Cerebral cortex (tissue), 2 donors: Measurements from ENCODE around the genes C4orf19 and WDR19.

- PRO-cap, 2 experiments: no peak in any of the 2 experiments
Measured at GRCh38 chr4:37427276-37427667, 26.5 kb upstream of the C4orf19 start.

DNA sequence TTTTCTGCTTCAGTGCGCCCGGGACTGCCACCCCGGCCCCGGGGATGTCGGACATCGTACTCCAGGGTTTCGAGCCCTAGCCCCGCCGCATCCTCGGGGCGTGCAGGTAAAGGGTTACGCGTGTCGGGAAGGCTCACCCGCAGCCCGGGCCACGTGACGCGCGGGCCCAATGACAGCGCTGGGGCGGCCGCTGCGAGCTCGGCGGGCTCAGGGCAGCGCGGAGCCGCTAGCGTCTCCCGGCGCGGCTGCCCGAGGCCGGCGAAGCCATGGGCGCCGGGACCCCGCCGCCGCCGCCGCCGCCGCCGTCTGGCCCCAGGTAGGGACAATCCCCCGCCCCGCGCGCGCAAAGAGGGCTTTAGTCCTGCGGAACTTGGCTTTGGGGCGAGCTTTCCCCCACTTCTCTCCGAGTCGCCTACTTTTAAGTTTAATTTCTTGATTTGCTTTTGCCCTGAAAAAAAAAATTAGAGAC, at the start of gene C4orf19:
TSS of gene C4orf19 (plus strand) at position 201 of the 469 bp plus-strand sequence.
- PRO-cap, 2 experiments: no peak in any of the 2 experiments

DNA sequence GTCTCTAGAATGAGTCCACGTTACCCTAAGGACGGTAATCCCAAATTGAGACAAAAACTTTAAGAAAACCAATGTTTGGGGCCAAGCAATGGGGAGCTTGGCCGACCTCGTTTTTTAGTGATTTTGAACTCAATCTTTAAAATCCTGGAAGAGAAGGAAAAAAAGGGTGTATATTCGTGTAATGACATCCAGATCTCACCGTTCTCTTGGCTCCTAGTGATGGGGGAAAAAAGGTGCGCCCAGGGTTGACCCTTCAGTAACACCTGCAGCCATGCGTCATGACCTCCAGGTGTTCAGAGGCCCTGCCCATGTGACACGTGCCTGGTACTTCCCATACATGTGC, 90.4 kb downstream of the RELL1 start:
- PRO-cap, 2 experiments: no peak in any of the 2 experiments

- PRO-cap, 2 experiments: no peak in any of the 2 experiments
Measured at GRCh38 chr4:37669486-37669985, 16.6 kb downstream of the RELL1 start.

GRCh38 chr4:37683052-37683432, 3.1 kb downstream of the RELL1 start:
- PRO-cap, 2 experiments: no peak in any of the 2 experiments

GRCh38 chr4:37885447-37885943, 5.4 kb upstream of the TBC1D1 start:
- PRO-cap, 2 experiments: no peak in any of the 2 experiments

- PRO-cap, 2 experiments: peak in 1 of 2 experiments; most common plus-strand start chr4:37889967 (in 1); most common minus-strand start chr4:37889895 (in 1)
Measured at GRCh38 chr4:37889595-37890398, 1.1 kb upstream of the TBC1D1 start.

- PRO-cap, 2 experiments: no peak in any of the 2 experiments
Measured at GRCh38 chr4:38179833-38180496, 219.8 kb downstream of the PTTG2 start.

DNA sequence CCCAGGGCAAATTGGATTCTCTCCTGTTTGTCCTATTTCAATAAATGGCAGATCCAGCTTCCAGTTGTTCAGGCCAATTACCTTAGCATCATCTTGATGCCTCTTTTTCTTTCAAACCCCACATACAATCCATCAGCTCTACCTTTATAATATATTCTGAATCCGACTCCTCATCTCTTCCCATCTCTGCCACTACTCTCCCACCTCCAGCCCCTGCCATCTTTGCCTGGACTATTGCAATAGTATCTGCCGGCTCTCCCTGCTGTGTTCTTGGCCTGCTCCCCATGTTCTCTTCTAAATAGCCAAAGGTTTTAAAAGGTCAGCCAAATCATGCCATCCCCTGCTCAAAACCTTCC, 265.9 kb downstream of the PTTG2 start:
- PRO-cap, 2 experiments: no peak in any of the 2 experiments

DNA sequence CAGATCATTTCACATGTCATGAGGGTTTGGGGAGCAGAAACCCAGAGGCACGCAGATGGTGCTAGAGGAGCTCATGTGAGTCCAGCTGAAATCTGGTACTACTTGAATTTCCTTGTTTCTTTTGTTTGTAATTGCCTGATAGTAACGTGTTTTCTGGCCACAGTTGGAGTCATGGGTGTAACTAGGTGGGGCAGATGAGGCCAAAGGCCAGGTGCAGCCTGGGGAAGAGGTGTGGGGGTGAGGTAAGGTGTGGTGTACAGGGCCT, 271.4 kb downstream of the PTTG2 start:
- PRO-cap, 2 experiments: no peak in any of the 2 experiments

- PRO-cap, 2 experiments: no peak in any of the 2 experiments
Measured at GRCh38 chr4:38319612-38320272, 344.3 kb upstream of the KLF3 start.

DNA sequence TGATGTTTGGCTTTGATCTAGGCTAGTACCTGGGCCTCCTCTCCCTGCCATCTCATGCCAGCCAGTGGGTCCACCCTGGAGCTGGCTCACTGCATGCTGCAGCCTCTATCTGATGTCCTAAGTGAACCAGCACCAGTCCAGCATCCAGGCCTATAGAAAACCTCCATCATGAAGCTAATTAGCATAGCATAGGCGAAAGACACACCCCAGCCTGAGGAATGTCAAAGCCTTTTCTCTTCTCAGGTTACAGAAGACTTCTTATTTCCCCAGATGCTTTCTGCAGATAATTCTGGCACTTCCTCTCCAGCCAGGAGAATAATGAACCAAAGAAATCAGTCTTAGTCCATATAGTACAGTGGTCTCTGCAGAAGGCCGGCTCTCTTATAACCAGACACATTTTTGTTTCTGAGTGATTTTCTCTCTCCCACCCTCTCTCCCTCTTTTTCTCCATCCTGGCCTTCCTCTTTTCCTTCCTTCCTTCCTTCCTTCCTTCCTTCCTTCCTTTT, 335.7 kb upstream of the KLF3 start:
- PRO-cap, 2 experiments: no peak in any of the 2 experiments

DNA sequence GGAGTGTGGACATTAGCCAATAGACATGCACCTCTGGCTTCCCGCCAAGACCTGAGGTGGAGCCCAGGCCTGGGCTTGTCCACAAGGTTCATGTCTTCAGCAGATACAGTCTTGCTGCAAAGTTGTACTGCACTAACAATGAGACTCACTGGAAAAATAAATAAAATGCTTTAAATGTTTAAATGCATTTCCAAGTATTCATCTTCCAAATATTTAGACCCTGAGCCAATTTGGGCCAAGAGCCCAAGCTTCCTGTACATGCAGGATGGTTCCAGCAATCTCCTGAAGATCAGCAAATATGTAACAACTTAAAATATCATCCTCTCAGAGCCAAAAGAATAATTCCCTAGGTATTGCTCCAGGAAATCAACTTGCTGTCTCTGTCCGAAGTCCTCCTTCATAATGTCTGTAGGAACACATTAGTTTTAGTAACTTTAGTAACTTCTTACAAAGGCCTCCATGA, 98.6 kb upstream of the KLF3 start:
- PRO-cap, 2 experiments: no peak in any of the 2 experiments

GRCh38 chr4:38610904-38611579, 53.0 kb upstream of the KLF3 start:
- PRO-cap, 2 experiments: no peak in any of the 2 experiments

GRCh38 chr4:38671627-38672088, 7.7 kb downstream of the KLF3 start:
- PRO-cap, 2 experiments: no peak in any of the 2 experiments

GRCh38 chr4:38673554-38674107, 9.6 kb downstream of the KLF3 start:
- PRO-cap, 2 experiments: no peak in any of the 2 experiments

- PRO-cap, 2 experiments: peak in 1 of 2 experiments; most common minus-strand start chr4:38674791 (in 1)
Measured at GRCh38 chr4:38674108-38675327, 10.5 kb downstream of the KLF3 start.

GRCh38 chr4:38805333-38806250, 1.0 kb upstream of the TLR1 start:
- PRO-cap, 2 experiments: no peak in any of the 2 experiments

DNA sequence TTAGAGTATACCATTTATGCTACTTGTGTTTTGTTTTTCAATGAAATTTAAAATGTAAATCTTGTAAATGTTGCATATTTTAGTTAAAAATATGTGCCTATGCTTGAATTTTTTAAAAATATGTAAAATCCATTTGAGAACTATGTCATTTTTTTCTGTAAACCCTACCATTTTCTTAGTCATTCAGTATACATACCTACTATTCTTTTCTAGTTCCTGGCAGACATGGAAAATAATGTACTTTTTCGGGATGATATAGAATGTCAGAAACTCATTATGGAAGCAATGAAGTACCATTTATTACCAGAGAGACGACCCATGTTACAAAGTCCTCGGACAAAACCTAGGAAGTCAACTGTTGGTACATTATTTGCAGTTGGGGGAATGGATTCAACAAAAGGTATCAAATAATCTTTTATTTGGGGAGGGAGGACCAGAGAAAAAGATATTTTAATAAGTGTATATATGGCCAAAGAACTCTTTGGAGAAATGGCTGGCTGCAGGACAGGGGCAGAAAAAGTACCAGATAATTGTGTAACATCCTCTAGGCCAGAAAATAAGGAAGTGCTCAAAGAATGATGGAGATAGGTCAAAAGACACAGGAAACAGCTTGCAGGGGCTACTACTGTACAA, 34.6 kb downstream of the KLHL5 start:
- PRO-cap, 2 experiments: no peak in any of the 2 experiments

- PRO-cap, 2 experiments: peak in 1 of 2 experiments; most common plus-strand start chr4:39182529 (in 1); most common minus-strand start chr4:39182192 (in 1)
Measured at GRCh38 chr4:39181872-39182857, at the start of gene WDR19. WDR19 (plus strand) TSS chr4:39182529.